AG08470 (cell line): Measurements from ENCODE around the gene PCYOX1.

DNA sequence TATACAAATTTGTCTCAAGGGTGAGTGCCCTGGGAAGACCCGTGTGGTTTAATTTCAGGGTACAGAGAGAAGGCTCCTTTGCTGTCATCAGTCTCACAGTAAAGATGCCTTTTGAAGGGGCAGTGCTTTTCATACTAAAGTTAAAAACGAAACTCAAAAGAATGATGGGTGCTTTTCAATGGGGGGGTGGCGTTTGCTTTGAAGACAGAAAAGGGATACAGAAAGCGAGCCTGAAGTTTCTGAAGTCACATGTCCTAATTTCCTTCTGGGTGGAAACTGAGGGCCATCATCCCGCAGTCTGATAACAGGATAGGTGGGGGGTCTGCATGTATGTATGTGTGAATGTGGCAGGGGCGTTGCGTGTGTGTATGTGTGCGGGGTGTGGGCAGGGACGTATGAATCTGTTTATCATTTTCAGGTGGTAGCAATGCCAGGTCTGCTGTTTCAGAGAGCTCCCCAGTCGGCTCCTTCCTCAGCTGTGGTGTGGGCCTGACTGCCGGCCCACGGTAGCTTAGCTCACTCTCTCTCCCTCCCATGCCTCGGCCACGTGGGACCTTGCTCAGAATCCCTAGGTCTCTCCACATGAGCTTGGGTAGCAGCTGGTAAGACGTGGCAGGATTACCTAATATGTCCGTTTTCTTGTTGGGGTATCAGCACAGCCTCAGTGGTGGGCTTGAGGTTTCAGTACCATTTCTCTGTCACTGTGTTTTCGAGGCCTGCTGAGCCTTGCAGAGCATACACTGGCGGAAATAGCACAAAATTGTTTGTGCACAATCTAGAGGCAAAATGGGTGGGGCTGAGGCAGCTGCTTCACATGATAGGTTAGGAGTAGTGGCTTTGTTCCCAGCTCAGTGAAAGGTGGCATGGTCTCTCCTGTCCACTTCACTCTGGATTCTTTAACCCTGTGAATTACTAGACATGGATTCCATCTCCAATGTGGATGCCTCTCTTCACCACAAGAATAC is 32.8 kb downstream of the ARHGAP25 start:
- RRBS = no CpG with 5 or more reads among the region's 18 CpGs

- RRBS = no CpG with 5 or more reads among the region's 13 CpGs
These were observed 64.7 kb downstream of the BMP10 start for GRCh38 chr2:68806323-68807034.

DNA sequence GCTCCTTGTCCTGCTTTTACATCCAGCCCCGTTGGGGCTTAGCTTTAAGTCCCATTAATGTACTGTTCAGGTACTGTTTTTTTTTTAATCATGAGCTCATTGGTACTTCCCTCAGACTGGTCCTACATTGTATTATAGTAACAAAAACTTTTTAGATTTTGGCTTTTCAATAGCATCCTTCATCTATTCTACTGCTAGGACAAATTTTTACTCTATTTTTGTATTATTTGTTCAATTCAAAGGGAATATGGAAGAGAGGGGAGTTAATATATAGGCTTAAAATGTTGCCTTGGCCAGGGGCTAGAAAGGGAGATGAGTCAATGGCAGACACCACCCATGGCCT is 18.3 kb downstream of the GKN1 start:
- RRBS = no CpG with 5 or more reads among the region's 1 CpG

GRCh38 chr2:69306769-69307366 is 80.2 kb downstream of the GFPT1 start:
- RRBS = 3% methylated on average over 12 of the region's 47 CpGs

DNA sequence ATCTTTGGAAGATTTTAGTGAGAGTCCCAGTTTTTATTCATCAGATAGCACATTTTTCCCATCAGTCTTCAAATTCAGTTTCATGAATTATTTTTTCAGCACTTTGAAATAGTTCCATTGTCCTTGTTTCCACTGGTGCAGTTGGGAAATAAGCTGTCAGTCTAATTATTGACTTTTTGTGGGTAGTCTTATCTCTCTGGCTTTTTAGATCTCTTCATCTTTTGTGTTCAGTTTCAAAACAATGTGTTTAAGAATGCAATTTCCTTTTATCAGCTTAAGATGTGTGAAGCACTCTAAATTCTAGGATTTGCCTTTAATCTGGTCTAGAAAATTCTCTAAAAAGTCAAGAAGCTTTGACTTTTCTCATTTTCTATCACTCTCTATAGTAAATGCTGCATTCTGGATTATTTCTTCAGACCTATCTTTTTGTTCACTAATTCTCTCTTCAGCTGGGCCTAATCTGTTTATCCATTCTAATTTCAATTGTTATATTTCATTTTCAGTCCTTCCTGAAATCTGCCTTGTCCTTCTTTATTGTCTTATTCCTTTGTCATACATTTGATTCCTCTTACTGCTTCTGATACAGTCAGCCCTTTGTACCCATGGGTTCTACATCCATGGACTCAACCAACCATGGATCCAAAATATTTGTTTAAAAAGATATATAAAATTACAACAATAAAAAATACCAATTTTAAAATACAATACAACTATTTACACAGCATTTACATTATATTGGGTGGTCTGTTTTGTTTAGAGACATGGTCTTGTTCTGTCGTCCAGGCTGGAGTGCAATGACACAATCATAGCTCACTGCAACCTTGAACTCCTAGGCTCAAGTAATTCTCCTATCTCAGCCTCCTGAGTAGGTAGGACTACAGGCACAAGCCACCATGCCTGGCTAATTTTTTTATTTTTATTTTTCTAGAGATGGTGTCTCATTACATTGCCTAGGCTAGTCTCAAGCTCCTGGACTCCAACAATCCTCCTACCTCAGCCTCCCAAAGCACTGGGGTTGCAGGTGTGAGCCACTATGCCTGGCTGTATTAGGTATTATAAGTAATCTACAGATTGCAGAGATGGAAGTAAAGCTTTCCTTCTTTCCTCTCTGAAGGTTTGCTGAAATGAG is 70.1 kb downstream of the GFPT1 start:
- RRBS = no CpG with 5 or more reads among the region's 1 CpG

GRCh38 chr2:69567079-69567610 is 76.4 kb downstream of the AAK1 start:
- RRBS = no CpG with 5 or more reads among the region's 2 CpGs

DNA sequence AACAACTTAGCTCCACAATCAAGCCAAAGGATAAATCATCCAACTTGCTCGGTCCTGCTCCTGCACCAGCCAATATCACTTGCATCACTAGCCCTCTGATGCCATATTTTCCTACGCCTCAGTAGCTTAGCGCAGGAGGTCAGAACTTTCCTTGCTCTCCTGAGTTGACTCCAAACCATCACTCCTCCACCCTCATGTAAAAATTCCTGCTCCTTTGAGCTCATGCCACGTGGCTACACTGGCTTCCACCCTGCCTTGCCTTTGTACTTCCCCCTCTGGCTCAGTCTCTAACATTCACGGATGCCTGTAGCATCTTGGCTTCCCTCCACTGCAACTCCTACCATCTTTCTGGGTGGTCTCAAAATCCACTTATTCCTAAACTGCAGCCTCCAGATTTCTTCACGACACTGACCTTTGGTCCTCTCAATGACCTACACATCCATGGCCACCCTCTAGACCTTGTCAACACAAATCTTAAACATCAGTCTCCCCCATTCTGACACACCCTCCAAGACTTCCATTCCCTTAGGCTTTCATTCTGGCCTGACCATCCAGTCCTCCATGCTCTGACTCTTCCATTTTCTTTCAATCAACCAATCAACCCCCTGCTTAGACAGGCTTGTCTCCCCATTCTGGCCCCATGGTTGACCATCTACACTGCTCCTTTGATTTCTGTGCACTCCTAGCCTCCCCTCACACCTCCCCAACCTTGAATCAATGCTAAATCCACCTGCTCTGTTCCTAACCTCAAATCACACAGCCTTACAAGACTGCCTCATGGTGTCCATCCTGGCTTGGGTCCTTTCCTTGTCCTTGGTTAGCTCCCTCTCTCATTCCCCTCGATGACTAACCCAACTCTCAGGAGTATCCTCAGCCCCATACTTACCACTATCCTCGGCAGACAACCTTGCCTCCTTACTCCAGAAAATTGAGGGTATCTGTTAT is 24.9 kb downstream of the AAK1 start:
- RRBS = no CpG with 5 or more reads among the region's 8 CpGs

DNA sequence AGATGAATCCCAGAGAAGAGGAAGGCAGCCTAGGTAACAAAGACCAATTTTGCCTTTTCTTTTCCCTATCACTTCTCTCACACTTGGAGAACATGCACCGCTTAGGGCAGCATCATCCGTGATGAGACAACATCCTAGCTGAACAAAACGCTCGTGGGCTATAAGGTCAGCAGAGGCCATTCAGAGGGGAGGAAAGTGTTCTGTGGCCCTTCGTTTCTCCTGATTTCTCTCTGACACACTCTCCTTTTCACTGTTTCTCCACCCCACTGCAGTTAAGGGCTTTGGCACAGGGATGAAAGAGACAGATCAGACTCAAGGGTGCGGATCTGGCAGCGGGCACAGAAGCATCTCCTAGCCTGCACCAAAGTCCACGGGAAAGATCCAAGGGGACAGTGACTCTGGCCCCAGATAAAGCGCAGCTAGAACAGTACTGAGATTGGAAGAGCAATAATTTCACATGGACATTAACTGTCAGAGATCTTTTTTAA is 2.4 kb downstream of the AAK1 start:
- RRBS = no CpG with 5 or more reads among the region's 9 CpGs

- RRBS = 7% methylated on average over 5 of the region's 44 CpGs
These were observed 700 bp downstream of the AAK1 start for GRCh38 chr2:69642604-69643473.

DNA sequence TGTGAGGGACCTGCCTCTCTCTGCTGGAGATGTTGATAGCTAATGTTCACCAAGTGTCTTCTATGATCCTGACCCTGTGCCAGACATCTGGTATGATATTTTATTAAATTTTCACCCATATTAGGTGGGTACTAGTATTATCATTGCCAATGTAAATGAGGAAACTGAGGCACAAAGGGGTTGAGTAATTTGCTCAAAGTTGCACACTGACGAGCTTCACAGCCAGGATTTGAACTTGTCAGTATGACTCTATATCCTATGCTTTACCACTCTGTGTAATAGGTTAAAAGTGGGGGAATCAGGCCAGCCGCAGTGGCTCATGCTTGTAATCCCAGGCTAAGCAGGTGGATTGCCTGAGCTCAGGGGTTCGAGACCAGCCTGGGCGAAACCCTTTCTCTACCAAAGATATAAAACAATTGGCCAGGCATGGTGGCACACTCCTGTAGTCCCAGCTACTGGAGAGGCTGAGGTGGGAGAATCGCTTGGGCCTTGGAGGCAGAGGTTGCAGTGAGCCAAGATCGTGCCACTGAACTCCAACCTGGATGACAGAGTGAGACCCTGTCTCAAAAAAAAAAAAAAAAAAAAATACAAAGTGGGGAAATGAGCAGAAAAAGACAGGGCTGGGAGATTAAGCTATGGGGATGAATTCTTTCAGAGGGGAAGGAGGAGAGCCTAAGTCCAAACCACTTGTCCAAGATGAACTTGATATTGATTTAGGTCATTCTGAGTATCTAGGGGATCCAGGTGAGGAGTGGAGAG is 9.2 kb downstream of the ANXA4 start:
- RRBS = no CpG with 5 or more reads among the region's 6 CpGs

DNA sequence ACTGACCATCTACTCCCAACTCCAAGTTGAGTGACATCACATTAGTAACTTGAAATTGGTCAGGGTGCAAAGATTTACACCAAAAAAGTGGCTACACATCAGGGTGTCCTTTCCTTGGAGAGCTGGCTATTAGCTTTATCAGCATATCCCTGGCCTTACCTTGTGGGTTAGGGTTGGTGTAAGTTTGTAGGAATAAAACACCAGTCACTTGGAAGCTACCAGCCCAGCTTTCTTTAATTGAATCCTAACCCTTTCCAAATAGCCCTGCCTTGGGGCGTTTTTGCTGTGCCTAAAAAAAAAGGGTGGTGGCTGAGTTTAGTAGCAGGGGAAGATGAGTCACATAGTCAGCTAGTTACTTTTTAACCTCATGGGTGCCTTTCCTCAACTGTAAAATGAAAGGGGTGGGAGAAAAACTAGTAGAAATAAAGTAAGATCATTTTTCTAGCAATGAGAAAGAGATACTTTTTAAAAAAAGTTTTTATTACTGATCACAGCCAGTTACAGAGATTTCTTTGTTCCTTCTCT is 14.1 kb downstream of the ANXA4 start:
- RRBS = no CpG with 5 or more reads among the region's 1 CpG

- RRBS = no CpG with 5 or more reads among the region's 4 CpGs
These were observed 3.0 kb downstream of the MXD1 start for GRCh38 chr2:69917709-69918529.

GRCh38 chr2:69918724-69919017 is 3.8 kb downstream of the MXD1 start:
- RRBS = no CpG with 5 or more reads among the region's 2 CpGs

GRCh38 chr2:69946540-69947266 is 14.7 kb downstream of the ASPRV1 start:
- RRBS = no CpG with 5 or more reads among the region's 10 CpGs

GRCh38 chr2:70097865-70098441 is 10.7 kb downstream of the PCBP1 start:
- RRBS = no CpG with 5 or more reads among the region's 6 CpGs

- RRBS = 0% methylated on average over 2 of the region's 42 CpGs
These were observed at the start of gene PCYOX1 for GRCh38 chr2:70257829-70258300. Gene PCYOX1 (plus strand): TSS chr2:70258137.

GRCh38 chr2:70524824-70525661 is 28.6 kb downstream of the TGFA start:
- RRBS = no CpG with 5 or more reads among the region's 3 CpGs

- RRBS = no CpG with 5 or more reads among the region's 4 CpGs
These were observed 73.1 kb upstream of the TGFA start for GRCh38 chr2:70626617-70627139.

GRCh38 chr2:70686673-70687339 is 81.2 kb downstream of the ADD2 start:
- RRBS = 93% methylated on average over 1 of the region's 9 CpGs

GRCh38 chr2:70768570-70769044 is 607 bp upstream of the ADD2 start:
- RRBS = no CpG with 5 or more reads among the region's 7 CpGs